ENCODE measurements around a stretch of chr16.

DNA sequence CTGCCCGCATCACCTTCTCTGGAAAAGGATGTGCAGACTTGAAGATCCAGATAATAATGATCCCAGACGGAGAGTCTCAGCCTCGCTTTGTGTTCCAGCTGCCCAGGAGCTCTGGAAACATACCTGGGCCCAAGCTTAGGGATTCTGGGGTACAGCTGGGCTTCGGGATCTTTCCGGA is 165.1 kb upstream of the GSE1 start:
- PRO-cap, result unidirectional peak, plus-strand start at position 71 of the sequence

DNA sequence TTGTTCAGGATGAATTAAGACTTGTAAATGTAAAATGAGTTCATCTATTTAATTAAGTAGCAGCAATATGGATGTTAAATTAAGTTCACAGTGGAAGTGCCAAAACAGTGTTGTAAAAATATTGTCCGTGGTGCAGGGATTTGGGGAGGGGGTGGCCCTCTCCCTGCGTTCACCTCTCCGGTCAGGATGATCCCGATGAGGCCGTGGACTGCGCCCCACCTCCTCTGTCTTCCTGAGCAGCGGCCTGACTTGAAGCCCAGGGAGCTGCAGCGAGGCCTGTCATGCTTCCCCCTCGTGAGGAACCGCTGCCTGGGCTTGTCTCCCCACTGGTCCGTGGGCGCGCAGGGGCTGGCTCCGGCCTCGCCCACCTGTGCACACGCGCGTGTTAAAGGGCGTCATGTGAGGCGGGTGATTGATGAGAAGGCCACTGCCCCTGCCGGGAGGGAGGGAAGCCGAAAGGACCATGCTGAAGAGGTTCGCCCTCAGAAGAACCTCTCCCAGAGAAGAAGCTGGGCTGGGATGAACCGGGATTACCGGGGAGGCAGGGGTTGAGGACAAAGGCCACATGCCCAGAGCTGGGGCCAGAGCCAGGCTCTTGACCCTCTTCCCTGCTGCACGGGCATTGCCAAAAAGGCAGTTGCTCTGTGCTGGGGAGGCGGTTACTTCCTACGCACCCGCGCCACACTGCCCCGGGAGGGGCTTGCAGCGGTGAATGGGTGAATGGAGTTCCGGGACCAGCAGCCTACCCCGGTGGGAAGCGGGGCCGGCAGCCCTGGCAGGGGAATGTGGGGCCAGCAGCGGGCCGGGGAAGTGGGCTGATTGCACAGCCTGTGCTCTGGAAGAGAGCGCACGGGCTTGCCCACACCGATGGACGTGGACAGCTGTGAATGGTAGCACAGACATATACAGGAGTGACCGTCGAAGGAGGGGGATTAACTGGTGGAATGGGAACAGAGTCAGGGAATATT is 85.9 kb upstream of the GSE1 start:
- PRO-cap, result no peak

- PRO-cap, result no peak
These were observed 83.5 kb upstream of the GSE1 start for GRCh38 chr16:85529607-85530120.

DNA sequence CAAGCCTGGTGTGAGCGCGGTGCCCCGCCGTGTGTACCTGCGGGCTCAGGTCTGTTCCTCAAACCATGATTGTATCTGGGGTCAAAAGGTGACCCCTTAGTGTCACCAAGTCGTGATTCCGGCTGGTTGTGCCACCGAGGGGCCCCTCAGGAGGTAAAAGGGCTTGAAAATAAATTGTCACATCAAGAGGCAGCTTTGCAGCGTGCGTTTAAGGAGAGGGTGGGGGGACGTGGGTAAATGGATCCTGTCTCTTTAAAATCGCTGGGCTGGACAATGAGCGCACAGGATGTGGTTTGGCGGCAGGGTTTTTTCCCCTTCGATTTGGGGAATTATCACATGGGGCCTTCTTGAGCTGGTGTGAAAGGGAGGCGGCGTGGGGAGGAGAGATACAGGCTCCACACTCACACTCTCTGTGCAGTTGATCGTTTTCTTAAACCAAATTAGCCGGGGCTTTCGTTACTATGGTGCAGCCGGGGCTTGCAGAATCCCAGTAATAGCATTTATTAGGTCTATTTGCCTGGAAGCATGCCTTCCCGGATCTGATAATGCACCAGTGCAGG is 59.1 kb upstream of the GSE1 start:
- PRO-cap, result unidirectional peak, plus-strand start at position 360 of the sequence

DNA sequence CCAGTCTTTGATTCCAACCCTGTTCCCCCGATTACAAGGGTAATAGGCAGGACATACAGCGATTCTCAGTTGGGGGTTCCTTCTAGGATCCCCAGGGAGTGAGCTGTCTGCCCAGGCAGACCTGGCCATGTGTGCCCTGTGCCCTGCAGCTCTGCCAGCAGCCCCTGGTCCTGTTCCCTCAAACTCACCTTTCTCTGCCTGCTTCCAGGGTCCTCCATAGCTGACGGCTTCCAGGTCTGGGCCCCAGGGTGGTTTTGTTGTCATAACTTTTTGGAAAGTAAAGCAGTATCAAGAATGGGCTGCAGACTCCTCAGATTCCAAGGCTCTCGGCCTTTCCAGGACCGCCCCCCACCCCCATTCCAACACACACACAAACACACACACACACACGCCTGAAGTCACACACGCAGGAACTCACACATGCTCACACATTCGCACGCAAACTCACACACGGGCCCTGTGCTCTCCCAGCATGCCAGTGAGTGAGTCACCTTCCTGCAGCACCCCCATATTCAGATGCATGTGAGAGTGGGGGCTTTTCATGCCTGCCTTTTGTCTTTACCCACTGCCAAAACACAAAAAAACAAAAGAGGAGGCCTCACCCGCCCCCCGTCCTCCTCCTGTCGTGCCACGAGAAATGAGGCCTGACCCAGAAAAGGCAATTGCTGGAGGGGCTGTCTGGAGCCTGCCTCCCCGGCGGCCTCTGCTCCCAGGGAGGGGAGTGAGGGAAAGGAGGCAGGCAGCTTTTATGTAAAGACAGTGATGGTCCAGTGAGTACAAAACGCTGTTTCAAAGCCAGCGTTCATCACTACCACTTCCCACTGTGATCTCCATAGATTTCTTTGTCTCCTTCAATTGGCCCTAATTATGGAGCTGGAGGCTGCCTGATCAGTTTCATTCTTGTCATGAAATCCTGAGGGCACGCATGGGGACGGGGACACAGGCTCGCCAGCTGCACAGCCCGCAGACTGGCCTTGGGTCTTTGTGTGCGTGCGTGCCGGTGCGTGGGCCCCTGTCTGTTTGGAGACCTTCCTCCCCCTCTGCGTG is 29.6 kb upstream of the GSE1 start:
- PRO-cap, result no peak

DNA sequence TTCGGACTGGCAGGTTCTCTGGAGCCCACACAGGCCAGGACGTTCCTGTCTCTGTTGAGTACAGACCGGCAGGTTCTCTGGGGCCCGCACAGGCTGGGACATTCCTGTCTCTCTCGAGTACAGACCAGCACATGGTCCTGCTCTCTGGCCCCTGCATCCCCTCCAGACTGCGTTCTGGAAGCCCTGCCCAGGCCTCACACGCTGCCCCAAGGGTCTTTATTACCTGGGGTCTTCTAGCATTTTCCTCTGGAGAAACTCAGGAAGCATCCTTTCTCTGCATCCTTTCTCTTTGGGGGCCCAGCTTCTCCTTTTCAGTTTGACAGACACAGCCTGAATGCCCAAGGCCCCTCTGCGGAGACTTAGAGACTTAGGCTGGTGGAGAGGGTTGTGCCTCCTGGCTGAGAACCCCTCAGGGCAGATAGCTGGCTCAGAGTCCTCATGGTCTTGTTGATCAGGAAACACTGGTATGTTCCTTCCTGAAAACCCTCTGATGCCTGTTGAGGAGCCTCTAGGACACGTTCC is 18.0 kb upstream of the GSE1 start:
- PRO-cap, result no peak

DNA sequence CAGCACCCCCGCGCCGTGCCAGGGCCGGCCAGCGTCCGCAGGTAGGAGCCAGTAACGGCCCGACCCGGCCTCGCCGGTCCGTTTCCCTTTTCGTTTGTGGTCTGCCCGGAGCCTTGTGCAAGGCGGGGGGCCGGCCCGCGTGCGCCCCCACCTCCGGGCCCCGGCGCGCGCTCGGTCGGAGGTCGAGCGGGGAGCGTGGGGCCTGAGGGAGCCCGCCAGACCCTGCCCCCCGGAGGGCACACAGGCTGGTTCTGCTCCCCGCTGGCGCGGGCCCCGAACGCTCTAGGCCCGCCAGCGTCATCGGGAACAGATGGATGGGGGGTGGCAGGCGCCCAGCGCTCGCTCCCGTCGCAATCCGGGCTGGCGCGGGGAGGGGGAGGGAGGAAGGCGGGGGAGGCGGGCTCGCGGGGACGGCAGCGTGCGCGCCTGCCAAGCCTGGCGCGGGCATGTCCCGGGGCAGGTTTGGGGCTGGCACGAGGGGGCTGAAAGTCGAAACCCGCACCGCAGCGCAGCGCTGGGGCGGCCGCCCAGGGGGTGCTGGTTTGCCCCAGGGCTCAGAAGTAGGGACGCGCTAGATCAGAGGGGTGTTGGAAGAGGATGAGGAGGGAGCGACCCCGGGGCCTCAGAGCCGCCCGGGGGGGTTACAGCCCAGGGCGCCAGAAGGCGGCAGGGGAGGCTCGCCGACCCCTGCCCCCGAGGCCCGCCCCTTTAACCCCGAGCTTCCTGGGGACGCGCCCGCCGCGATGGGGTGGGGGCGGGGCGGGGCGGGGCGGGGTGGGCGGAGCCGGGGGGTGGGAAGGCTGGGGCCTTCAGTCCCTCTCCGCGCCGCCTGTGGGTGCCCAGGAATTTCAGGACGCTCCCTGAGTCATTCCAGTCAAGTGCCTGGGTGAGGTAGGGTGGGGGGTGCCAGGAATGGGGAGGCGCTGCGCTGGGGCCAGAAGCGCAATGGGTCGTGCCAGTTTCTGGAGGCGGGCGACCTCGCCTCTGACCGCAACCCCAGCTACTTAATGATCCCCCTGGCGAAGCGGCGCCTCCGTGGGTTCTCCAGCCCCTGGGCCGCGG is 1.3 kb upstream of the GSE1 start:
- PRO-cap, result bidirectional peak, plus-strand start at position 432 of the sequence, minus-strand start at position 284 of the sequence; bidirectional peak, plus-strand start at position 812 of the sequence, minus-strand start at position 710 of the sequence

DNA sequence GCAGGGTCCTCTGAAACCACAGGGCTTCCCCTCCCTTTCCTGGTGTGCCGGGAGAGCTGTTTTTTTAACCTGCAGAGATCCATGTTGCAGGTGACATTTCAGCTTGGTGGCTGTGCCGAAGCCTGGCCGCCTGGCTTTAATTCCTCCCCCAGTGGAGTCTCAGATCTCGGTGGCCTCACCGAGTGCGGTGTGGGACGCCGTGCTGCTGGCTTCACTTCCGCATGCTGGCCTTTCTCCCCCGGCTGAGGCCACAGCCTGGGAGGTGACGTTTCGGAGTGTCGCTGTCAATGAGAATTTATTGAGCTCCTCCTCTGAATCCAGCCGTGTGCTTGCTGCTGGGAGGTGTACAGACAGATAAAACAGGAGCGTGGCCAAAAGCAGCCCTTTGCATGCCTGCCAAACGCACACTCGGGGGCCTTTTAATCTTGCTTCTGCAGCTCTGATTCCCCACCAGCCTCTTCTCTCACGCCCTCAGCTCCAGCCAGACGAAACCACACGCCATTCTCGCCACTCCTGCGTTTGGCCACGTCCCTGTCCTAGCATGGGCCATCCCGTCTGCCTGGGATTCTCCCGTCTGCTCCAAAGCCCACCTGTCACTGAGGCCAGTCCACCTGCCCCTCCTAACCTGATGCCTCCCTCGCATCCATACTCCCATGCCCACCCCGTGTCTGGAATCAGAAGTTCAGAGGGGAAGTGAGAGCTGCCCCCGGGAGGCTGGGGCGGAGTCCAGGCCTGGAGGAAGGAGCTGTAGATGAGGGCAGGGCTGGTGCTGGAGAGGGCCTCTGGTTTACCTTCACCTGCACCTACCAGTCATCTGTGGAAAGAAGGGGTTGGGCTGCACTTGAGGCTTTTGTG is 3.7 kb downstream of the GSE1 start:
- PRO-cap, result no peak

DNA sequence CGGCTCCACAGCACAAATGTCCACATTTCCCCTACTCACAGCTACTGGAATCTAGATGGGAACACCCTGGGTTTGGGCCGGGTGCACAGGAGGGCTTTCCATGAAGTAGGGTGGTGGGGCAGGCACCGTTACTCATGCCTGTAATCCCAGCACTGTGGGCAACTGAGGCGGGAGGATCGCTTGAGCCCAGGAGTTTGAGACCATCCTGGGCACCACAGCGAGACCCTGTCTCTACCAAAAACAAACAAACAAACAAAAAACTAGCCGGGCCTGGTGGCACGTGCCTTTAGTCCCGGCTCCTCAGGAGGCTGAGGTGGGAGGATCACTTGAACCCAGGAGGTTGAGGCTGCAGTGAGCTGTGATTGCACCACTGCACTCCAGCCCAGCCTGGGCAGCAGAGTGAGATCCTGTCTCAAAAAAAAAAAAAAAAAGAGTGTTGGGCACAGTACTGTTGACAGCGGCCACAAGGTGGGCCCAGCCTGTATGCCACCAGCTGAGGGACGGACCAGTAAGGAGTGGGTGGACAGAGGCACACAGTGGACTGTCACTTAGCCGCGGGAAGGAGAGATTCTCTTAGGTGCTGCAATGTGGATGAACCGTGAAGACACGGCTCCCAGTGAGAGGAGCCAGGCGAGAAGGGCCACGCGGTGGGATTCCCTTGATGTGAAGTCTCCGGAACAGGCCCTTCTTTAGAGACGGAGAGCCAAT is 31.0 kb downstream of the GSE1 start:
- PRO-cap, result no peak

GRCh38 chr16:85653183-85654384 is 35.2 kb downstream of the GINS2 start:
- PRO-cap, result no peak

DNA sequence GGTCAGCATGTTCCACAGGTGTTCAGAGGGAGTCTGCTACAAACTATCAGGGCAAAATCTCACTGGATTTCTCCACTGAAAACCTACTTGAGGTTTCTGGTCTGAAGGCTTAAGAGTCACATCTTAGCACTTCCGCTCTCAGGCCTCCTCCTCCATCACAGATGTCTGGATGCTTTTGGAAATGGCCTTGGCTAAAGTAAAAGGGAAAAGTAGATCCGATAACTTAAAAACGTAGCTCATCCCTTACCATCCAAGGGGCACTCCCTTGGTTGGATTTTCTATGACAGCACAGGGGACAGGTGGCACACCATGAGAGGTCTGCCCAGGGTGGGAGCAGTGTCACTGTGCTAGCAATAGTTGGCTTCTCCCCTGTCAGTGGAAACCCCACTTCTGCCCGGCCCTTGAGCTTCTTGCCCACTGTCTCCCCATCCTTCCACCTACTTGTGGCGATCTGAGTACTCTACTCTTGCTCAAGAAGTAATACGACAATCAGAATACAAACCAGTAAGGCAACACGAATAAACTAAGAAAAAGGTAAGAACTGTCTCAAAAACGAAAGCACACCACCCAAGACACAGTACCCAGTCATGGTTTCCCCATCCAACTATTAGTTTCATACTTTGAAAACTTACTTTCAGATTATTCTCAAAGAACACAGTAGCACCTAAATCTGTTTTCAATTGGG is 14.2 kb downstream of the GINS2 start:
- PRO-cap, result no peak

DNA sequence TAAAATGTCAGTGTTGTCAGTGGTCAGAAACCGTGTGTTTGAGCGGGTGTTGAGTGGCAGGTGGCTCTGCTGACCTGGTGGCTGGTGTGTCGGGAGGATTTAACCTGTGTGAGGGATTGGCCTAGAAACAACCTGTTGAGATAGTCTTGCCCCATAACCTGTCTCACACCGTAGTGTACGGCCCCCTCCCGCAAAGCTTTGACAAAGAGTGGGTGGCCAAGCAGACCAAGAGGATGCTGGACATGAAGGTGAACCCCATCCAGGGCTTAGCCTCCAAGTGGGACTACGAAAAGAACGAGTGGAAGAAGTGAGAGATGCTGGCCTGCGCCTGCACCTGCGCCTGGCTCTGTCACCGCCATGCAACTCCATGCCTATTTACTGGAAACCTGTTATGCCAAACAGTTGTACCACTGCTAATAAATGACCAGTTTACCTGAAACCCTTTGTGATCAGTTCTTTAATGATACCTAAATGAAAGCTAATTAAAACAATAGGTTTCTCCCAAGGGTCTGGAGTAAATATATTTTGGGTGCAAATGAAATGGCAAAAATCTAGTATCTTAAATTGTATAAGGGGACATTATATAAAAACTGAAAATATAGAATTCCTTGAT is 7.2 kb downstream of the COX4I1 start:
- PRO-cap, result no peak

DNA sequence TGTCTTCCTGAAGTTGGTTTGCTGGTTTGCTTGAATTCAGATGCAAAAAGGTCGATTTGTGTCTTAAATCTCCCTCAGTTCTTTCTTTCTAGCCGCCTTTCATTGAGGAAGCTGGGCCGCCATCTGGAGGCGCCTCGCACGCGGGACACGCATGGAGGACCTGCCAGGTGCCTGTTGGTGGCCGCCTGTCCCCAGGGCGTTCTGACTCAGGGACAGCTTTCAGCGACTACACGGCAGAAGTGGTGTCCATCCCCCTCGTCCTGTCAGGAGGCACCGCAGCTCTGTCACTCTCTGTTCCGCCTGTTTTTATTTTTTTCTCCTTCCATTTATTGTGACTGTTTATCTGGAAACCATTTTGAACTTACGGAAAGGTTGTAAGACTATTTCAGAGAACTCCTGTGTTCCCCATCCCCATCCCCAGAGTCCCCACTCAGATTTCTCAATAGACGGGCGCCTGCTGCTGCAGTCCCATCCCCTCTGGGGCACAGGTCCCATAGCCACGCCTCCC is 33.2 kb downstream of the COX4I1 start:
- PRO-cap, result no peak

DNA sequence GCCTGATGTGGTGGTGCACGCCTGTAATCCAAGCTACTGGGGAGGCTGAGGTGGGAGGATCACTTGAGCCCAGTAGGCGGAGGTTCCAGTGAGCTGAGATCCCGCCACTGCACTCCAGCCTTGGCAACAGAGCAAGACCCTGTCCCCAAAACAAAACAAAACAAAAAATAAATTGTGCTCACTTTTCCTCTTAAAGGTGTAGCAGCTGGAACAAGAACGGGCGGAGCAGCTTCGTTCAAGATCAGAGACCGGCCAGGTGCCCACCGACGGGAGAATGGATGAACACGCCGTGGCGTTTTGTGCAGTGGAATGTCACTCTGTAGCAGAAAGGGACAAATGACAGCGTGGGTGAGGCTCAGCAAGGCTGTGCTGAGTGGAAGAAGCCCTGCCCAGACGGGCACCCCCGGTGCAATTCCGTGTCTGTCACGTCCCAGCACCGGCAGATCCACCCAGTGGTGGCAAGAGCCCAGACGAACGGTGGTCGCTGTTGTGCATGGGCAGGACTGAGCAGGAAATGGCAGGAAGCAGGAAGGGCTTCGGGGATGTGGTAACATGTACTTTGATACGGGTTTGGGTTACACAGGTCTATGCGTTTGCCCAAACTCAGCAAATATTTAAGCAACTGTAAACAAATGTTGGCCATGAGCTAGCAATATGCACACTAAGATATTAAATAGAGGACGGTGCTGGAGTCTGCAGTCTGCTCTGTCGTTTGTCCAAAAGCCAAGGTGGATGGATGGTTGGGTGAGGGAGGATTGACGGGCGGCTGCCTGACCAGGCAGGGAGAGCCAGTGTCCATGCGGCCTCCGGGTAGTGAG is 48.2 kb downstream of the COX4I1 start:
- PRO-cap, result no peak

DNA sequence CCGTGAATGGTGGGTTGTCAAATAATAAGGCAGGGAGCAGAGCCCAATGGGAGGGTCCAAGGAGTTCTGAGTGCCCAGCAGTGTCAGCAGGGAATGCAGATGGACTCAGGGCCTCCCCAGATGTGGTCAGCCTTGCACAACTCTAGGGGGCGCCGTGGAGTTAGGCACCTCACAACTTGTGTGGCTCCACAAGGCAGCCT is 18.0 kb downstream of the IRF8 start:
- PRO-cap, result no peak

DNA sequence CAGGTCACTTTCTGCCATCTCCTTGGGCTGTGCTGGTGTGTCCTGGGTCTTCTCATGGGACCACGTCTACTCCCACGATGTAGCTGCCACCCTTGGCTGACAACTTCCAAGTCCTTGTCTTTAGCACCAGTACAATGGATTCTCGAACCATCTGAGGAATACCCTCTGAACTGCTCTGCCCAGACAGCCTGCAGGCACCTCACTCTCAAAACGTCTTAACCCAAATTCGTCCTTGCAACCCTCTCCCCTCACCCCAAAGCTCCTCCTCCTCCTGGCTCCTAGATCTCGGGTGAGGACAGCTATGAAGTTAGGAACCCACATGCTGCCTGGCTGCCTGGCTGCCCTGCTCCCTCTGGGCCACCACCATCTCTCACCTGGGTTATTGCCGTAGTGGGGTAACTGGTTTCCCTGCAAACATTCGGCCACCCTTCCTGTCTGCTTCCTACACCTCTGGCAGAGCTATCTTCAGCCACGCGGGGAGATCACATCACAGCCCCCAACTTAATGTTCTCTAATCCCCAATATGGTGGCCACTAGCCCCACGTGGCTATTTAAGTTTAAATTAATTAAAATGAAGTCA is 47.3 kb downstream of the IRF8 start:
- PRO-cap, result no peak

DNA sequence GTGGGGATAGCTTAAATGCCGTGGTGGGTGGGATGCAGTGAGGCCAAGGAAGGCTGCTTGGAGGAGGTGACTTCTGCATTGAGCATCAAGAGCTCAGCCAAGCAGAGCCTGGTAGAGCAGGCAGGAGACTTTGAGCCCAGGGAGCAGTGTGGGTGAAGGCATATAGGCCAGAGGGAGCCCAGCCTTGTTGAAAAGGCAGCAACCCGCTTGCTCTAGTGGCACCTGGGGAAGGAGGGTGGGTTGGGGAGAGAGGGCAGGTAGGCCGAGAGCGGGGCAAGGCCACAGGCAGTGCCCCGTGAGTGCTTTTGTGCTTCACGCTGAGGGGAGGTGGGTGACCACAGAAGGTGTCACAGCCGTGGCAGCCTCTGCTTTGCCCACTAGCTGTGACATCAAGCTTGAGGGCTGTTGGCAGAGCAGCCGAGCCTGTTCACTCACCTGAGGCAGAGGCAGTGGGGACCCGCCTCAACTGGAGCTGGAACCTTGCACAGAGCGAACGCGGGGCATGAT is 56.0 kb downstream of the IRF8 start:
- PRO-cap, result no peak

DNA sequence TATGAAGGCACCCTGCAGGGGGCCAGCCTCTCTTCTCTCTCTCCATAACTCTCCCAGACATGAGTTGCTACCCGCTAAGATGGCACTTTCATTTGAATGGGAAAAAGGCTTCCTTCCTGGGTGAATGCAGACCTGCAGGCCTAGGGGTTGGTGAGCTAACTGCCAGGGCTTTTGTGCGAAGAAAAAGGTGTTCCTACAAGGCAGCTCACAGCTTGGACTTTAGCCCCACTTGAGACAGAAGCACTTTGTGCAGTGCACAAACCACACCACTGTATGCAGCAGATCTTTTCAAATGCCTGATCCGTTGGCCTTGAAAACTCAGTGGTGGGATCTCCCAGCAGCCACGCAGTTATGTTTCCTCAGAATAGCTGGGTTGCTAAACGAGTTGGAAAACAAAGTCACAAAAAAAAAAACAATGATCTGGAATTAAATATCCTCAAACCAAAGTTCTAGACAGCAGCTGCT is 76.8 kb downstream of the IRF8 start:
- PRO-cap, result no peak

GRCh38 chr16:85982458-85982969 is 83.6 kb downstream of the IRF8 start:
- PRO-cap, result no peak

GRCh38 chr16:85984773-85985562 is 86.0 kb downstream of the IRF8 start:
- PRO-cap, result no peak

Data from right common carotid artery plus branches (tissue), 1 donor.